Peyer's patch (tissue), 4 donors: ENCODE measurements around the genes NAF1, TRIM61, TRIM60 and ANXA10.

DNA sequence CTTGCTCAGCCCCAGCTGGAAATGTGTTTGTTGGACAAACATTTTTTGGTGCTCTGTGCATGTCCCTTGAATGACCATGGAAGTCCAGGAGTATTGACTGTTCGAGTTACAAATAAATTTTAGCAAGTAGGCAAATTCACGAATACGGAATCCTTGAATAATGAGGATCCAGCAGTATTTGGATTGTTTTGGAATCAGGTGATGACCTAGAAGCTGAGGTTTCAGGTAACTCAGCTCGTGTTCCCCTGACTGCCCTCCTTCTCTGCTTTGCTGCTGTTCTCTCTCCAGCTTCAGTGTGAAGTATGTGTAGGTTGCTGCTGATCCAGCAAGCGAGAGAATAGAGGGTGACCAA is 47.7 kb downstream of the RAPGEF2 start:
- PRO-cap = no peak
- RAMPAGE, long total RNA, 4 experiments = no peak in any of the 4 experiments

DNA sequence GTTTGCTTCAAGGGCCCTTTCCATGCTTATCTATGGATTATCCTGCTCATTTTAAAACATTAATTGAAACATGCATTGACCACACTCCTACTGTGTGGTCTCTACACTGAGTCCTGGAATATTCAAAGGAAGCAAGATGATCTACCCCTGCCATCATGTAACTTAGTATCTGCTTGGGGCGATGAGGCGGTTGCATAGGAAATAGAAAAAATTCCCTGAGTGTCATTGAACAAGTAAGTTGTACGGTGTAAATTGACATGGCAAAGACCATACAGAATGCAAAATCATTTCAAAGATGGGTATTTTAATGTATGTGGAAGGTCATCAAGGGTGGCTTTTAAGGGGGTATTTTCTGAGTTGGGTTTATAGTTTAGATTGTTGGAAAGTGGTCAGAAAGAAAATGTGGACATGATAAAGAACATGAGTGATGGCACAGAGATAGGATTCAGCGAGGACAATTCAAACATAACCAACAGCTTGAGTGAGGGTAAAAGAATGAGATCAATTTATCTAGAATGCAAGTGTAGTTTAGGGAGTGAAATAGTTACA is 113.3 kb downstream of the RAPGEF2 start:
- PRO-cap = no peak
- RAMPAGE, long total RNA, 4 experiments = start-site peak on the plus strand in 1 of 4 experiments, centred at position 210 of the sequence, 13 reads per replicate

DNA sequence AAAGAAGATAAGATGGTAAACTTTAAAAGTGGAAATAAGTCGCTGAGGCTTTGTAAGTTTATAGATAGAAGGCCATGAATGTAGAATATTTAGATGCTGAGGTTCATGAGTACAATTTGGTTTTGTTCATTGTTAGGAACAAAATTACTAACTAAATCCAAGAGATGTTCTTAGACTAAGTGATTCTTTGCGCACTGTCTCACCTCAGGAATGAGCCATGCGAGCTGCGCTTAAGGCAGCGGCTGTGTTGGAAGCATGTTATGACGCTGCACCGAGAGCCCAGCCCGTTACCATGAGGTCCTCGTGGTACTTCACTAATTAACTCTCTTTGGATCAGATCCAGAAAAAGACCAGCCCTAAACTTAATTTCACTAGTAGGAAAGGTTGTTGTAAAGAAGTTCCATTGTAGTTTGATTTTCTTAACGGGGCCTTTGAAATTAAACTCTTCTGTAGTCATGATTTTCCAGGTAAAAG is 166.2 kb downstream of the RAPGEF2 start:
- PRO-cap = no peak
- RAMPAGE, long total RNA, 4 experiments = no peak in any of the 4 experiments

- PRO-cap = no peak
- RAMPAGE, long total RNA, 4 experiments = no peak in any of the 4 experiments
Observed at GRCh38 chr4:159315273-159315794, 212.5 kb downstream of the RAPGEF2 start.

DNA sequence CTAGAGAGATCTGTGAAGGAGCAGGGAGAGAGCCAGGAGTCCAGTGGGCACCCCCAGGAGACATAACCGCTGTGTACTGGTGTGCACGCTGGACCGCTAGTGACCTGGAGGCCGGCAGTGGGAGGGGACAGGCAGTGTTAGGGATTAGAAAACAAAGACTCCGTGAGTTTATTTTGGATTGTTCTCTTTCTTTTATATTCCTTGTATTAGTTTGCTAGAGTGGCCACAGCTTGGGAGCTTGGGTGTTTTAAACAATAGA is 266.3 kb downstream of the RAPGEF2 start:
- PRO-cap = no peak
- RAMPAGE, long total RNA, 4 experiments = no peak in any of the 4 experiments

DNA sequence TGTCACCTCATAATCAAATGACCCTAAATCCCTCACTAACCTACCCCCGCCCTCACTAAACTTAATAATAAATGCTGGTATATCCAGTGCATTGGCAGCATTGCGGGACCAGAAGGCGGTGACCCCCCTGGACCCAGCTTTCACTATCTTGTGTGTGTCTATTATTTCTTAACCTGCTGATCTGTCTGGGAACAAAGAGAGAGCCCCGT is 1262.3 kb downstream of the RAPGEF2 start:
- PRO-cap = no peak
- RAMPAGE, long total RNA, 4 experiments = no peak in any of the 4 experiments

- PRO-cap = unidirectional peak, plus-strand start at chr4:163166206; unidirectional peak, plus-strand start at chr4:163166445; bidirectional peak, plus-strand start at chr4:163166946, minus-strand start at chr4:163166858
- RAMPAGE, long total RNA, 4 experiments = start-site peak on the minus strand in 2 of 4 experiments, at chr4:163166834-163166882 at its widest, 6 to 41 reads per replicate
Observed at GRCh38 chr4:163165992-163167085, at the start of gene NAF1. Gene NAF1 (minus strand): TSS chr4:163166890.

- PRO-cap = no peak
- RAMPAGE, long total RNA, 4 experiments = no peak in any of the 4 experiments
Observed at GRCh38 chr4:163331739-163332387, 533 bp downstream of the NPY1R start.

GRCh38 chr4:164956517-164957589 is 20.6 kb downstream of the TRIM61 start:
- PRO-cap = bidirectional peak, plus-strand start at chr4:164956978, minus-strand start at chr4:164956893
- RAMPAGE, long total RNA, 4 experiments = no peak in any of the 4 experiments

GRCh38 chr4:164977229-164978041 is at the start of gene TRIM61:
Gene TRIM61 (minus strand): TSS chr4:164977657.
- PRO-cap = bidirectional peak, plus-strand start at chr4:164977727, minus-strand start at chr4:164977627
- RAMPAGE, long total RNA, 4 experiments = no peak in any of the 4 experiments

DNA sequence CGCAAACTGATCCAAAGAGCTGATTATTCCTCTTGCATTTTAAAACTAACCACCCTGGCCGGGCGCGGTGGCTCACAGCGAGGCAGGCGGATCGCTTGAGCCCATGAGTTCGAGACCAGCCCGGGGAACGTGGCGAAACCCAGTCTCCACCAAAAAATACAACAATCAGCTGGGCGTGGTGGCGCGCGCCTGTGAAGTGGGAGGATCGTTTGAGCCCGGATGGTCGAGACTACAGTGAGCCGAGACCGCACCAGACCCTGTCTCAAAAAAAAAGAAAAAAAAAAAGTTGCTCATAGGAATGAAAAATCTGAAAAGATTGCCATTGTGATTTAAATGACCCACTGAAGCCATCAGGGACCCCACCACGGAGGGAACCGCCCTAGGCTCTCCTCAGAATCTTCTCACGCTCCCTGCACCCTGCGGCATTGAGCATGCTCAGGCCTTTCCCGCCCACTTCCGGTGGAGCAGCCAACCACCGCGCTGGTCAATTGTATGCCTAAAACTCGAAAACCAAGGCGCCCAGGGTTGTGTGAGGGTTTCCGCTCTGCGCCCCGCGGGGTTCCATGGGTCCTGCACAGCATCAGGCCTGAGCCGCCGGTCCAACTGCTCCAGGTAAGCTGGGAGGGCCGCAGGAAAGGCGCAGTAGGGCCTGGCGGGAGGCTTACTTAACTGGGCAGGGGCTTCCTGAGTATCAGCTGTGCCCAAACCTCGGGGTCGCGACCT is at the start of gene TRIM60:
TSS of gene TRIM60 (plus strand) at position 499 of the 723 bp plus-strand sequence.
- PRO-cap = no peak
- RAMPAGE, long total RNA, 4 experiments = no peak in any of the 4 experiments

DNA sequence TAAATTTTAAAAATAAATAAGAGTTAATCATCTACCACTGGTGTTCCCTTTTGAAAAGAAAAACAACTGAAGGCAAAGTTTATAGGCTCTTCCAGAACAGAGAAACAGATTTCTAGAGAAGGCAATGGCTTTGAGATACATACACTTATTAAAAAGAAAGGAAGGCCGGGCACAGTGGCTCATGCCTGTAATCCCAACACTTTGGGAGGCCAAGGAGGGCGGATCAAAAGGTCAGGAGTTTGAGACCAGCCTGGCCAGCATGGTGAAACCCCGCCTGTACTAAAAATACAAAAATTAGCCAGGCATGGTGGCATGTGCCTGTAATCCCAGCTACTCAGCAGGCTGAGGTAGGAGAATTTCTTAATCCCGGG is 23.6 kb downstream of the TRIM75 start:
- PRO-cap = no peak
- RAMPAGE, long total RNA, 4 experiments = no peak in any of the 4 experiments

GRCh38 chr4:165206366-165206858 is 949 bp upstream of the KLHL2 start:
- PRO-cap = no peak
- RAMPAGE, long total RNA, 4 experiments = no peak in any of the 4 experiments

DNA sequence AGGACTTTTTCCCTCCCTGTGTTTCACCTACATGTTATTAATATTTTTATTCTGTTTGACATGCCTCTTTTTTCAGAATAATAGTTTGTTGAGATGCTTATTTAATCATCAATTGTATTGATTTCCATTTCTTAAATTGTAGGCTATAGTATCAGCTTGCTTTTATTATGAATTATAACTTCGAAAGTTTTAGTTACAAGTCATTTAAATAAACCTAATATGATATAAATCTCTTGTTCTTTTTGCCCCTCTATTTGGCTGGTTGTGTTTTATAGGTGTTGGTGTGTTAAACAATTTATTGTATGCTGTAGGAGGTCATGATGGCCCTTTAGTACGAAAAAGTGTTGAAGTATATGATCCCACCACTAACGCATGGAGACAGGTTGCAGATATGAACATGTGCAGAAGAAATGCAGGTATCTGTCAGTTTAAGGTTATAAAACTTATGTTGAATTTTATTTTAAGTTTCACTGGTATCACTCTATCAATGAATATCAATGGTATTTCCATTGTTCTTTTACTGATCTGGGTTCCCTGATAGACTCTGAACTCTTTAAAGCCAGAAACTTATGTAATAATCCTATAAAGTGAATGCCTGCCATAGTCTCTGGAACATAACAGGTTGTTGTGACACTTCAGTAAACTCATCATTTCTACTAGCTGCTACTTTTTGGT is 13.6 kb upstream of the MSMO1 start:
- PRO-cap = no peak
- RAMPAGE, long total RNA, 4 experiments = no peak in any of the 4 experiments

DNA sequence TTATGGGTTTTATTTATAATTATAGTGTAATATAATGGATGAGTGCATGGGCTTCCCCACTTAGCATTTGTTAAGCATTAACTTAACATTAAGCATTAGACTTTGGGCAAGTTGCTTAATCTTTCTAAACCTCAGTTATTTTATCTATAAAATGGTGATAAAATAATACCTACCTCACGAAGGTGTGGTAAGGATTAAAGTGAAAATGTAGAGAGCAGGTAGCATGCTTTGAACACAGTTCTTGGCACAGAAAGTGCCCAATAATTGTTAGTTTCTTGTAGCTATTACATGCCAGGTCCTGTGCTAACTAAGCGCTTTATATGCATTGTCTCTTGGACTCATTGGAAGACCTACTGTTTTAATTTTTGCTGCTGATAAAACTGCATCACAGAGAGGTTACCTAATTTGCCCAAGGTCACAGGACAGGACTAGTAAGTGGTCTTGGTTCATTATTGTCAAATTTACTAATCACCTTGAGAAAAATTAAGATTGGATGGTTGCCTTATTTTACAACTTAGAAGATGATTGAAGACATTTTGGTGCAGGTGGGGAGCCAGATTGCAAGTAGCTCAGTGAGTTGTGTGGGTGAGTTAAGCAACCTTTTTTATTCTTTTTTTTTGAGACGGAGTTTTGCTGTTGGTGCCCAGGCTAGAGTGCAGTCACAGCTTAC is 2.8 kb downstream of the MSMO1 start:
- PRO-cap = no peak
- RAMPAGE, long total RNA, 4 experiments = no peak in any of the 4 experiments

- PRO-cap = no peak
- RAMPAGE, long total RNA, 4 experiments = no peak in any of the 4 experiments
Observed at GRCh38 chr4:165336429-165337345, 9.2 kb downstream of the MSMO1 start.

DNA sequence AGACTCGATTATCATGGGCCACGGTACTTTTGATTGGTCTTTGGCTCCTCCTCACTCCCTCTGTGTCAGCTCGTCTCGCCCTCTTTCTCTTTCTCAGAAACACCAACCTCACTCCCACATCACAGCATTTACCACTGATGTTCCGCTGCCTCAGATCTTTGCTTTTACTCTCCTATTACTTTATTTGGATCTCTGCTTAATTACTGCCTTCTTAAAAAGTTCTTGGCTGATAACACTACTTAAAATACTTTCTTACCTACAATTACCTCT is 172.6 kb downstream of the TLL1 start:
- PRO-cap = no peak
- RAMPAGE, long total RNA, 4 experiments = no peak in any of the 4 experiments

GRCh38 chr4:168092408-168092930 is at the start of gene ANXA10:
Gene ANXA10 (plus strand): TSS chr4:168092537.
- PRO-cap = no peak
- RAMPAGE, long total RNA, 4 experiments = no peak in any of the 4 experiments

DNA sequence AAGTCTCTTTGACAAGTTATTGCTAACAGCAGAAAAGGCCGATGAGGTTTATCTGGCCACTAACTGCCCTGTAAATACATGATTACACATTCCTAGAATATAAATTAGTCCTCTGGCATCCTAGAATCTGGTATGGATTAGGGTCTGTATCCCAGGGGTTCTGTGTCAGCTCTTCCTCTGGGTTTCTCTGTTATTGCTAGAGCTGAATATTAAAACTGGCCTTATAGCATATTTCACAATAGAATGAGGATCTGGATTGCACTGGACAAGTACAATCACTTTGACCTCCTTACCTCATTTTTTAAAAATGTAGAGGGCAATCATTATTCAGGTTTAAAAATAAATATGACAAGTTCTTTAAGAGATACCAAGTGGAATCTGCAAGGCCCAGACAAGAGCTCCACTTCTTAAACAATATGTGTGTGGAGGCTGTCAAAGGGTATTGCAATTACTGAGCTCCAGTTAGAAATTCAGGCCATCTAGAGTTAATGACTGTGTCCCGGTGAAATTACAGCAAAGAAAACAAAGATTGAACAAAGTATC is 1.4 kb downstream of the PALLD start:
- PRO-cap = no peak
- RAMPAGE, long total RNA, 4 experiments = no peak in any of the 4 experiments

DNA sequence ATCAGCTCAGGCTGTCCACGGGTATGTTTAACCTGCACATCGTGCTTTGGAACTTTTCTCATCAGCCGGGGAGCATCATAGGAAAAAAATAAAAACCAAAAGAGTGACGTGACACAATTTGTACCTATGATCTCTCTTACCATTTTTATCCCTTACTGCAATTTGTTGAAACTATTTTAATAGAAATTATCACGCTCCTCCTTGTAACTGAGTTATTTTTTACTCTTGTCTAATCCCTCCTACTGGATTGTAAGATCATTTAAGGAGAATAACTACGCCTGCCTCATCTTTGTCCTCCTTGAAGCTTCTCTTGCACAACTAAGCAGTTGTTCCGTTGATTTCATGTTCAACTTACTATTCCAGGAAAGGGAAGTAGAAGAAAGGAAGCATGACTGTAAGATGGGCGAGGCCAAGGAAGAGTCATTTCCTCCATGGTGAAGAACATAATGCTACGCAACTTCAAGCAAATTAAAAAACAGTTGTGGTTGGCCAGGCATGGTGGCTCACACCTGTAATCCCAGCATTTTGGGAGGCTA is 7.0 kb downstream of the PALLD start:
- PRO-cap = unidirectional peak, plus-strand start at position 471 of the sequence
- RAMPAGE, long total RNA, 4 experiments = no peak in any of the 4 experiments